Cardiac ventricle fibroblast (primary cell): Measurements from ENCODE around the genes WNT4, EPHA8 and E2F2.

DNA sequence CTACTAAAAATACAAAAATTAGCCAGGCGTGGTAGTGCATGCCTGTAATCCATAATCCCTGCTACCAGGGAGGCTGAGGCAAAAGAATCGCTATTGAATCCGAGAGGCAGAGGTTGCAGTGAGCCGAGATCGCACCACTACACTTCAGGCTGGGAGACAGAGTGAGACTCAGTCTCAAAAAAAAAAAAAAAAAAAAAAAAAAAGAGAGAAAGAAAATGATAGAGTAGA lies 10.6 kb downstream of the HSPG2 start:
- RAMPAGE, long total RNA, result no peak

GRCh38 chr1:21936771-21937002 lies 423 bp downstream of the HSPG2 start:
- RAMPAGE, long total RNA, result no peak

DNA sequence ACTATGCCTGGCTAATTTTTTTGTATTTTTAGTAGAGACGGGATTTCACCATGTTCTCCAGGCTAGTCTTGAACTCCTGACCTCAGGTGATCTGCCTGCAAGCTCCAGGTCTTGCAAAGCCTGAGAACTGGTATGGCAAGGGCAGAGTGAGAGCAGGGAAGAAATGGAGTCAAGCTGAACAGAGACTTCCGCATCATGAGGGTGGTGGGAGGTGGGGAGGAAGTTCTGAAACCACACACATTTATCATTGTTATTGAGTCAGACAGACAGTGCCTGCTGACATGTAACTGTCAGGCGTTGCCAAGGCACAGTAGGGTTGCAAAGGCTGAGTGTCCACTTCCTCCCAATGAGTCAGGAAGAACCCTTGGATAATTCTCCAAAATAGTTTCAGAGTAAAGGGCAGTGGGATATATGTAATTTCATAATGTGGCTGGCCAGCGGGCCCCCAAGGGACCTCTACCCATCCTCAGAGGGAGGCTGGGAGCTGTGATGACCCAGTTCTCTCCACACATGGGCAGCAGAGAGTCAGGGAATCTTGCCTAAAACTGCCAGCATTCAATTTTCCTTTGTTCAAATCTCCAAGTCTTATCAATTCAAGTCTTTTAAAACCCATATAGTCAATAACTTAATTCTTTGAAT lies 17.6 kb downstream of the CELA3A start:
- RAMPAGE, long total RNA, result no peak

GRCh38 chr1:22097537-22098866 lies 44.9 kb downstream of the WNT4 start:
- RAMPAGE, long total RNA, result no peak

GRCh38 chr1:22143028-22143753 lies at the start of gene WNT4:
WNT4 (minus strand) TSS chr1:22143097.
- RAMPAGE, long total RNA, result no peak

DNA sequence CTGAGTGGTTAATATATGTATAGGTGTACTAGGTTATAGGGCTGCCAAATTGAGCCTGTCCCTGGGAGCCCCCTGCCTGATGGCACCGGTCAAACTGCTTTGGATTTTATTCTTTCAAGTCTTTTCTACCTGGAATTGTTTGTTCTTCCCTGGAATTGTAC lies 1.2 kb downstream of the ZBTB40 start:
- RAMPAGE, long total RNA, result no peak

DNA sequence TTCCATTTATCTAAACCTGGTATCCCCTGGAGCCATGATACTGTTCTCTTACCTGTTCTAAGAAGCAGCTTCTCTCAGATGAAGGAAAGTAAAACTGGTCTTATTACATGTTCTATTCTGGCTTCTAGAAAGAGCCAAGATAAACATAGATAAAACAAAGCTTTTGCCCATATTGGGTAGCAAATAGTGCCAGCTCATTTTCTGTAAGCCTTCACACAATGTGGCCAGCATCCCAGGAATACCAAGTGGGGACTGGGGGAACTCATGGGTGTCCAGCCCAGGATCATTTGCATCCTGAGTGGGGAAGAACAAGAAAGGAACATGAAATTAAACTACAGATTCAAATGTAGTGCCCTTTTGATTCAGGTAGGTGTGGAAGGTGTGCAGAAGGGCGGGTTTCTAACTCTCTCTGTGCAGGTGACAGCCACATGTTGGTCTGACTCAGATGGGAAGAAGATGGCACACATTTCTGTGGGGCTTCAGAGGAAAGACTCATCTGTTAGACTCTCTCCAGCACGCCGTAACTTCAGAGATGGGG lies 53.4 kb upstream of the EPHA8 start:
- RAMPAGE, long total RNA, result no peak

DNA sequence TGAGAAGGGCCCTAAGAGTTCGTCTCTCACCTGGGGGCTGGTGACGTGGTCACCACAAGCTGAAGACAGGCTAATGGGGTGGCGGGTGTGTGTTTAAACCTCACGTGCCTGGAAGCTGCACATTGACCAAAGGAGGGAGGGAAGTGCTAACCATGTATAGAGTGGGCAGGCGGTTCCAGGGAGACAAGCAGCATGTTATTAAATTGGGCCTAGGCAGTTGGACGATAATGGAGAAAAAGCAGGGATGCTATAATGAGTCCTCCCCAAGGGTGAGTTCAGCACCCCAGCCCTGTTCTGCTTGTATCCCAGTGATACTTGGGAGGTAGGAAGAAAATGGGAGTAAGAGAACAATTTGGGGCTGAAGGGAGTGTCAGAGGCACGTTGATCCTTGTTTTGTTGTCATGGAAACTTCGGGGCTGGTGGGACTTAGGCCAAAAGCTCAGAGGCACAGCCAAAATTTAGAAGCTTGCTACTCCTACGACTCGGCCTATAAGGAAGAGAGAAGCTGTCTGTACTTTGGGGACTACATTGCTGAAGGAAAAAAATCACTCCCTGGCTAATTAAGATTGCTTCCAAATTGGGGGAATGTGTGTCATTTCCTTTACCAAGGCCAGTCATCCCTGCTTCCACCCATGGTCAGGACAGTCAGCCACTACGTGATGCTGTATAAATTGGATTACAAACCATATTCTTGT lies 33.2 kb upstream of the EPHA8 start:
- RAMPAGE, long total RNA, result no peak

GRCh38 chr1:22563202-22563663 lies at the start of gene EPHA8:
EPHA8 (plus strand) TSS chr1:22563489.
- RAMPAGE, long total RNA, result no peak

GRCh38 chr1:22831883-22832451 lies 121.3 kb downstream of the EPHB2 start:
- RAMPAGE, long total RNA, result no peak

GRCh38 chr1:23055710-23056562 lies 36.7 kb downstream of the KDM1A start:
- RAMPAGE, long total RNA, result no peak

DNA sequence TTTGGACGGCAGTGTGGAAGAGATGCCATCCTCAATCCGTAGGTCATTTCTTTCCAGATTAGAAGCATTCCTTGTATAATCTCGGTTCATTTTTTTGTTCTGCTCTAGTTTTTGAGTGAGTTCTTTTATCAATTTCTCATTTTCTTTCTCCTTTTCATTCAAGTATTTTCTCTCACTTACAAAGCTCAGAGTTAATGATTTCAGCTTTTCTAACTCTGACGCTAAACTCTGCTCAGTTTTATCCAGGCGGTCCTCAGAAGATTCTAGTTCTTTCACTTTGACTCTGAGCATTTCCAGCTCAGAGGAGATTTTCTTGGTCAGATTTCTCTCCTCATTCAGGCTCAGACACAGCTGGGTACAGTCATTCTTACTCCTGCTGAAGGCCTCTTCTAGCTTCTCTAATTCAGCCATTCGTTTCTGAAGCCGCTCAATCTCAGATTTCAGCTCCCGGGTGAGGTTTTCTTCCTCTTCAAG lies 74.3 kb downstream of the KDM1A start:
- RAMPAGE, long total RNA, result no peak

GRCh38 chr1:23149060-23149683 lies 68.1 kb downstream of the HTR1D start:
- RAMPAGE, long total RNA, result no peak

DNA sequence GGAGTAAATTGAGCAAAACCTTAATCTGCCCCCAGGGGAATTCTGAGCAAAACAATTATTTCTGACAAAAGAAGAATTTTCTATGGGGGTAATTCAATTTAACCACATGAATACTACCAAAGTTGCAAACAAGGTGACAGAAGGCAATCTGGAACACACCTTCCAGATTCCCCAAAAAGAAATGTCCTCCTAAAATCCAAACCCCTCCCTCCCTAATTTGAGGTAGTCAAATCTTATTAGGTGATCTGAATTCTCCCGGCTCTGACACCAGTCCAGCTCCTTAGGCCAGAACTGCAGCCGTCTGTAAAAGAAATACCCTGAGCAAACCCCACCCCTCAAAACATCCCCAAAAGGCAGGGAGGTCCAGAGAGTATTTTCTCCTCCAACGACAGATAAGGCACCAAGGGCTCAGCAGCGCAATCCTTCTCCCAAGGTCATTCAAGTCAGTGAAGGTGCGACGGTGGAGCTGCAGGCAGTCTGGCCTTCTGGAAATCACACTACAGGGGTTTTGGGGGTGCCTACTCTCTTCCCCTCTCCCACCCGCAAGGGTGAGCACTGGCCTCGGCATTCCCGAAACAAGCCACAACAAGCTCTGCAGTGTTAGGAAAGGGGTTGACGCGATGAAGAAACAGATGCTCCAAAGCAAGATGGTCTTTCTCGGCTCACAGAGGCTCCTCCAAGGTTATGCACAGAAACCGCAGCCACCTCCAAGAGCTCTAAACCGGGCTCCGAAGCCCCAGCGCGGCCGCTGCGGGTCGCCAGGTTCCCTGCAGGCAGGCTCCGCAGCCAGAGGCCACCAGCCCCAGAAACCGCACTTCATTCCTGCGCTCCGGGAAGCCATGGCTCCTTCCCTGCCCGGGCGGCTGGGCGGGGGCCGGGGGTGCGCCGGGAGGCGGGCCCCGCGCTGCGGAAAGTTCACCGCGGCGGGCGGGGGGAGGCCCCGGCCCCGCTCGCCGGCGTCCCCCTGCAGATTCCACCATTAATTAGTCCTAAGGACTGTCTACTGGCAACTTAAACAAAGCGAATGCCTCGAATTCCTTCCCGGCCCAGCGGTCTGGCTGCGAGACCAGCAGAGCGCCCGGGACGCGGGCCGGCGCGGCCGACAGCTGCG lies 49.9 kb downstream of the HTR1D start:
- RAMPAGE, long total RNA, result no peak

GRCh38 chr1:23318464-23318835 lies 25.6 kb downstream of the HNRNPR start:
- RAMPAGE, long total RNA, result no peak

GRCh38 chr1:23319089-23320247 lies 24.6 kb downstream of the HNRNPR start:
- RAMPAGE, long total RNA, result no peak

DNA sequence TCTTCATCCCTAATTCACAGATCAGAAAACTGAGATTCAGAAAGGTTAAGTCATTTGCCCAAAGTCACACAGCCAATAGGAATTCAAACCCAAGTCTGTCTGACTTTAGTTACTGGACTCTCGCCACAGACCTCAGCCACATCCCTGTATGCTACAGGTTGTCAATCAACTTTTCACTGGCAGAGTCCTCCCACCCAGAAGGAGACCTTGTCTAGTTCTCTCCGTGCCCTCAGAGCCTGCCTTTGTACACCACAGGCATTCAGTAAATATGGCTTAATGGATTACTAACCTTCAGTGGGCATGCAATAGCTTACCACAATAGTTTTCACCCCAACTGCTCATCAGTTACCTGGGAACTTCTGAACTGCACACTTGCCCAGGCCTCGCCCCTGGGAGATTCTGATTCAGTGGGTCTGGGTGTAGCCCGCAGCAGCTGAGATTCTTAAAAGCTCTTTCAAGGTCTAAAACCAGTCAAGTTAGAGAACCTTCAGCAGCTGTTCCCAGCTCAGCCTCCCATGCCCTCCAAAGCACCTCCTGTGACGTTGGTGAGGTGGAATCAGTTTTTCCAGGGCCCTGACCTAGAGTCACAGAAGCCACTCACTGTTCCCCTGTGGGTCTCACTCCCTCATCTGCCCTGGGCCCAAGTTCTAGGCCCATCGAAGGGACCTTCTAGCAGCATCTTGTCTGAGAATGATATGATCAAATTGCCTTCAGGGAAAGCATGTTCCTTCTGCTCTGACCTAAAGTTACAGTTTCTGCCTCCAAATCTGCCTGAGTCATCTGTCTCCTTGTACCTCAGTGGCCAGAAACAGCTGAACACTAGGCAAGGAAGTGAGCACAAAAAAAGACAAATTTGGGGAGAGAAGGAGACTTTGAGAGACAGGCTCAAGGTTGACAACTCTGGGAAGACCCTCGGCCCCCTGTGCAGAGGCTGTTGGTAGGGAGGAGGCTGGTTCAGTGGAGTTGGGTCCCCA lies 10.8 kb downstream of the ASAP3 start:
- RAMPAGE, long total RNA, result no peak

DNA sequence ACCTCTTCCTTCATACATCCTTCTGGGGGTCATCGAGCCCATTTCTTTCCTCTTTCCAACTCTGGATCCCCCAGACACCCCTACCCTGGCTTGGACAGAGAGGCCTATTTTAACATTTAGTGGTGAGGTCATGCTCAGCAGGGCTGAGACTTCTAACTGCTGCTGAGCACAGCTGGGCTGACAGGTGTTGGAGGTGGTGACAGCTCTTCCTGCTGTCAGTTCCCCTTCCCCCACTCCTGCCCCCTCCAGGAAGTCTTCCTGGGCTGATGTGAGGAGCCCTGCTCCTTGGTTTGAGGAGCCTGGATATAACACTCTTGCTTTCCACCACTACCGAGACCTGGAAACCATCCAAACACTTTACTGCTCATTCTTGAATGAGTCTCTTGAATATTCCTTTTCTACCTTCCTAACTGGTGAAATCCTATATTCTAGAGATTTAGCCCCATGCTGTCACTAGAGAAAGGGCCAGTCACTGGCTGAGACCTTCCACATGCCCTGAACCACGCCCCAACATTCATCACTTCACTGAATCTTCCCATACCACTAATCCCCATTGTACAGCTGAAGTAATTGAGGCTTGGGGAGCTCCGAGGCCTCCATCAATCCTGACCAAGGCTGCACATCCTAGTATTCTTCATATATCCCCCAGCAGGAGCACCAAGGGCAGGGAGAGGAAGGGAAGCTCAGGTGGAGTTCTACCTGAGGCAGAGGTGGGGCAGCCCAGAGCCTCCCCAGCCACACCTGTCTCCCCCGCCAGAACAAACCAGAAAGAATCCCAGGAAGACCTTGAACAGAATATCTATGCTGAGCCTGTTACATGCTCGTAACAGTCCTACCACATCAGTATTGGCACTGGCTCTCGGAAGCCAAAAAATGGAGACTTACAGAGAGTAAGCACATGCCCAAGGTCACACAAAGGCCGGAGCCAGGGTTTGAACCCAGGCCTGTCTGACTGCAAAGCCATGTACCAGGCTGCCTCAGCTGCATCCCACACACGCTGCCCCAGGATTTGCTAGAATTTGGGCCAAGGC lies 4.9 kb downstream of the E2F2 start:
- RAMPAGE, long total RNA, result no peak

GRCh38 chr1:23530402-23531733 lies at the start of gene E2F2:
E2F2 (minus strand) TSS chr1:23531233.
- RAMPAGE, long total RNA, result no peak

DNA sequence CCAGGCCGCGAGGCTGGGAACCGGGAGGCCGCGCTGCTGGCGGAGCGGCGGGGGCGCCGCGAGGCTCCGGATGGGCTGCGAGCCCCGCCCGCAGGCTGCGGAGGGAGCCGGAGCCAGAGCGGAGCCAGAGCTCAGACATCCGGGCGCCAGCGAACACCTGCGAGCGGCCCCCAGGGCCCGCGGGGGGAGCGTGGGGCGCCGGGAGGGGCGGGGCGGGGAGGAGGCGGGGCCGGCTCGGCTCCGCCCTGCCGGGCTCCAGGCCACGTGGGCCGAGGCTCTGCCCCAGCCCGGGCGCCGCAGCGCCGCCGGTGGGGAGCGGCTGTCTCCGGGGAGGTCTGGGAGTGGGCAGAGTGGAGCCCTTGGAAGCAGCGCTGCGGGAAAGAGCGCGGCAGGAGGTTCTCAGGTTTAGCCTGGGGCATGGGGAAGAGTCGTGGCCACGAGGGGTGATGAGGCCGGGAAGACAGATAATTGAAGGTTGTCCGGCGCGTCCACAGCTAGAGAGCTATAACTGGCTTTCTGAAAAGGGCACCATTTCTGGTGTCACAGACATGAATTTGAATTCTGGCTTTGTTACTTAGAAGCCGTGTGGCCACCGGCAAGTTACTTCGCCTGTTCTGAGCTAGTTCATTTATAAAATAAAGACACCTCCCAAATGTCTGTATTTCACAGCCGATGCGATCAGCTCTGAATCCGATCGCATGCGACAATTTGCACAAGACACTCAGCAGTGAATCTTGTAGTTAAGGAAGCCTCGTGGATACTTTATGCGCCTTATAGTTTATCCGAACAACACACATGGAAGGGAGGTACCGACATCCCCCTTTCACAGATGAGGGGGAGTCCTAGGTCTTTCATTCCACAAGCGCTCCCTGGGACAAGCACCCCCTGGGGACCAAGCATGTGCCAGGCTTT lies 4.3 kb downstream of the ID3 start:
- RAMPAGE, long total RNA, result no peak